Epithelial cell of prostate (primary cell): ENCODE data around the gene POLDIP3.

DNA sequence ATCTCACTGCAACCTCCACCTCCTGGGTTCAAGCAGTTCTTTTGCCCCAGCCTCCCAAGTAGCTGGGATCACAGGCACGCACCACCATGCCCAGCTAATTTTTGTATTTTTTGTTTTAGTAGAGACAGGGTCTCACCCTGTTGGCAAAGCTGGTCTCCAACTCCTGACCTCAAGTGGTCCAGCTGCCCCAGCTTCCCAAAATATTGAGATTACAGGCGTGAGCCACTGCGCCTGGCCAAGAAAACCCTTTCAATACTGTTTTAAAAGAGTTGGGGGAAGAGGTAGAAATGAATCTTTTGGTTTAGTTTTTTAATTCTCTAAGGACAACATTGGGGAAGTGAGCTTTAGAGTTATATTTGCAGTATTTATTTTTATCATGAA lies 9.3 kb downstream of the ACO2 start:
- RRBS, result no CpG with 5 or more reads among the region's 3 CpGs

DNA sequence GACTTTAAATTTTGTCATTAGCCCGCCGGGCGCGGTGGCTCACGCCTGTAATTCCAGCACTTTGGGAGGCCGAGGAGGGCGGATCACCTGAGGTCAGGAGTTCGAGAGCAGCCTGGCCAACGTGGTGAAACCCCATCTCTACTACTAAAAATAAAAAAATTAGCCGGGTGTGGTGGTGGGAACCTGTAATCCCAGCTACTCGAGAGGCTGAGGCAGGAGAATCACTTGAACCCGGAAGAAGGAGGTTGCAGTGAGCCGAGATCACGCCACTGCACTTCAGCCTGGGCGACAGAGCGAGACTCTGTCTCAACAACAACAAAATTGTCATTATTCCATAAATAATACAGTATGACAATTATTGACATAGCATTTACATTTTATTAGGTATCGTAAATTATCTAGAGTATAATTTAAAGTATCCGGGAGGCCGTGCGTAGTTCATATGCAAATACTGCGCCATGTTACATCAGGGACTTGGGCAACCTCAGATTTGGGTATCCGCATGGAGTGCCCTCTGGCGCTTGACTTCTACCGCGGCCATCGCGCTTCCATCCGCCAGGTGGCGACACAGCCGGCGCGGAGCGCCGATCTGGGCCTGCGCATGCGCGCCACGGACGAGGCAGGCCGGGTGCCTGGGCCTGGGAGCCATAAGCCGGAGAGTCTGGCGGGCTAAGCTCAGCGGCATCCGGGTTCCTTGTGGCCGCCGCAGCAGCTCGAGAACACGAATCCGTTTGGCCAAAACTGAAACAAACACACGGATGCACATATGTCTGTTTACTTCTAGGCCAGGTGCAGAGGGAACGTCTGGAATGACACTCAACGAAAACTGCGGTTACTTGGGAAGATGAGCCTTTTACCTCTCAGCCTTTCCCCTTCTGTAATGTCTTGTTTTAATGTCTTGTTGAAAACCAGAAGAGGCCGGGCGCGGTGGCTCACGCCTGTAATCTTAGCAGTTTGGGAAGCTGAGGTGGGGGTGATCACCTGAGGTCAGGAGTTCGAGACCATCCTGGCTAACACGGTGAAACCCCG lies 22.1 kb downstream of the SNU13 start:
- RRBS, result 1% methylated on average over 11 of the region's 60 CpGs

GRCh38 chr22:41838505-41839530 lies 5.9 kb downstream of the SREBF2 start:
- RRBS, result no CpG with 5 or more reads among the region's 7 CpGs

DNA sequence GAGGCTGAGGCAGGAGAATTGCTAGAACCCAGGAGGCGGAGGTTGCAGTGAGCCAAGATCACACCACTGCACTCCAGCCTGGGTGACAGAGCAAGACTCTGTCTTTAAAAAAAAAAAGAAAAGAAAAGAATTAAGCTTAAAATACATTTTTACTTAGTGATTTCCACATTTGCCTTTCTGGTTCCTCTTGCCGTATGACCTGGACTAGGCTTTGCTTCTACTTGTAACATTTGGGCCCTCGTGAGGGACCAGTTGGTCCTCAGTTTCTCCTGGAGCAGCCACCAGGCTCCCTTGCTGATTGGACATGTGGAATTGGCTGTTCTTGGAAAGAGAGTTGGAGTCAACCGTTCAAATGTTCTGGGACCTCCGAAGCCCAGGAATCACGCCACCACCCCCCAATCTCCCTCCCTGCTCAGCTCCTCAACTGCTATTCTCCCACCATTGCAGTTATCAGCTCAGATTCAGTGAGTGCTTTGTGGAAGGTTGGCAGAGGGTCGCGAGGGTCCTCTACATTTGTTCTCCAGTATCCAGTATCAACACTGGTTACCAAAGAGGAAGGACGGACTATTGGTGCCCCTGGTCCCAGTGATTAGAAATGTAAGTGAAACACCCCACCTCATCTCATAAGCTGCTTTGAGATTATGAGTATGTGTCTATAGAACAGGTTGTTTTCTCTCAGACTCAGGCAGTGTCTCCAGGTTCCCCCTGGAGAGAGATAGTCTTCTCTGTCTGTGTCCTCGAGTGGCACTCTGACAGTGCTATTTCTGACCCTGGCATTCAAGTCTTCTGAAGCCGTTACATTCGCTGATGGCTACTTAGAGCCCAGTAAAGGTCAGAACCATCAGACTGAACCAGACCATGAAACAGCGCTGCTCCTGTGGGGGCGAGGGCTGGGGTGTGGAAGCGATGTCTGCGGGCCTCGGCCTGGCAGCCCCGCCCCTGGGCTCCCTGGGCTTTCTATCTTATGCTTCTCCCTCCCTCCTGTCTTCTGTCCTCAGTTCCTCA lies 23.8 kb downstream of the SHISA8 start:
- RRBS, result no CpG with 5 or more reads among the region's 18 CpGs

DNA sequence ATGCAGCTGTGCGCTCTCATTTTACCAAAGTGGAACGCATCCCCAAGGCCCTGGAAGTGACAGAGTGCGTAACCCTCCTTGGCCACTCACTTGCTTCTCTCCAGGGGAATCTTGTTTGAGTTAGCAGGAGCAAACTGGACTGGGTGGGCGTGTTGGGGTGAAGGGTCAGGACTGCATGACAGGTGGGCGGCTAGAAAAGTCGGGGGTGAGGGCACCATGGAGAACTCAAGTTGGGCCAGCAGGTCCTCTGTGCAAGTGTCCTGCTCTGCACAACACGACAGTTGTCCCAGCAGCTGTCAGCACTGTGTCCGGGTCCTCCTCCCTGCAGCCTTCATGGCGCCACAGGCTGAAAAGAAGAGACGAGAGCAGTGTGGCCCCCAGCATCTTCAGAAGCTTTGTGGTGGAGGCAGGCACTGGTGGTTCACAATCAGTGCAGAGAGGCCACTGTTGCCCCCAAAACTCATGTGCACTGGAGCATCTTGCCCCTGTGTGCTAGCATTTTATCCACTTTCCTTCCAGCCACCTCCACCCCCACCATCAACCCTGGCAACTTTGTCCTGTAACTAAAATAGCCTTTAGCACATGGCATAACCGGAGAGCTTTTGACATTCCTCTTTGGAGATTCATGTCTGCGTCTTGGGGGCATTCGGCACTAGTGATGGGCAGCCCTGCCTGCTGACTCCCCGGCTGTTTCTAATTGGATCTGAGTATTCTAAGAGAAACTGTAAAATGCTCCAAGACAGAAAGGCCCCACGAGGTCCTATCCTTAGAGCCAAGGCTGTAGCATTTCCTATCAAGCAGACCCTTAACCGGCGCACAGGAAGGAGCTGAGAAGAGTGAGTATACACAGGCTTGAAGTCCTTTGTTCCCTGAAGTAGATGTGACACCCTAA lies 15.9 kb downstream of the SHISA8 start:
- RRBS, result 84% methylated on average over 2 of the region's 17 CpGs

GRCh38 chr22:41915762-41916540 lies 1.1 kb upstream of the SHISA8 start:
- RRBS, result no CpG with 5 or more reads among the region's 13 CpGs

DNA sequence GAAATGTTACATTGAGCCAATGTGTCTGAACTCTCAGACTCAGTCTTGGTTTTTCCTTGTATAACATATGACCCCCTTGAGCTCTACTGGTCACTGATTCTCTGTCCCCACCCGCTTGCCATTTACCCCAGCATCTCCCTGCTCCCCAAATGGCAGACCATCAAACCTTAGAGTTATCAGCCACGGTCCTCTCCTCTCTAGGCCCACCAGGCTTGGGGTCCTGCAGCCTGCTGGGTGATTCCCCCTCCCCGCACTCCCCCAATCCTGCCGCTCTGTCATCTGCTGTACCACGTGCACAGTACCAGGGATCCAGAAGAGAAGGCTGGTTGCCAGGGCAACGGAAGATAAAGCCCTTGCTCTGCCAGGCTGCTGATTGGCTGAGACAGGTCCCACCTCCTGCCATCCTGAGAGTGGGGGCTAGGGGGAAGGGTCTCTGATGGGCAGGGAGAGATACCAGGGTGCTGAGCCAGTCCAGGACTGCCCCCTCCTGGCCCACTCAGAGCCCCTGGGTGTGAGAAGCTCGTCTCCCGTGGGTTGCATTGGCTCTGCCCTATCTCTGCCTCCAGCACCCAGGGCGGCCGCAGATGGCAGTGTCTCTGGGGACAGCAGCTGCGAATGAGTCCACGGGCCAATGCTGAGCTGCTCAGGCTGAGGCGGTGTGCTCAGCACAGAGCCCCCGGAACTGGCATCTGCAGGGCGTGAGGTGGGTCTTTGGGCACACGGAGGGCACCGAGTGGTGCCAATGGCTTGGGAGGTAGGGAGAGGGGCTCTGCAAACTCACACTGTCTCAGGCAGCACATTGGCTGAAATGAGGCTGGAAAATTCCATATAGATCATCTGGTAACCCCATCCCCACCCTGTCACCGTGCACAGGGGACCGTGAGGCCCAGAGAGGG lies 5.0 kb upstream of the CENPM start:
- RRBS, result no CpG with 5 or more reads among the region's 19 CpGs

GRCh38 chr22:41976236-41977125 lies 7.2 kb downstream of the SEPTIN3 start:
- RRBS, result 1% methylated on average over 37 of the region's 98 CpGs

GRCh38 chr22:42317989-42318757 lies 47.7 kb upstream of the TCF20 start:
- RRBS, result no CpG with 5 or more reads among the region's 21 CpGs

- RRBS, result 90% methylated on average over 1 of the region's 12 CpGs
Observed at GRCh38 chr22:42375866-42376518, 56.2 kb downstream of the NFAM1 start.

GRCh38 chr22:42418675-42419123 lies 13.5 kb downstream of the NFAM1 start:
- RRBS, result 28% methylated on average over 2 of the region's 11 CpGs

- RRBS, result no CpG with 5 or more reads among the region's 10 CpGs
Observed at GRCh38 chr22:42439605-42440058, 7.4 kb upstream of the NFAM1 start.

DNA sequence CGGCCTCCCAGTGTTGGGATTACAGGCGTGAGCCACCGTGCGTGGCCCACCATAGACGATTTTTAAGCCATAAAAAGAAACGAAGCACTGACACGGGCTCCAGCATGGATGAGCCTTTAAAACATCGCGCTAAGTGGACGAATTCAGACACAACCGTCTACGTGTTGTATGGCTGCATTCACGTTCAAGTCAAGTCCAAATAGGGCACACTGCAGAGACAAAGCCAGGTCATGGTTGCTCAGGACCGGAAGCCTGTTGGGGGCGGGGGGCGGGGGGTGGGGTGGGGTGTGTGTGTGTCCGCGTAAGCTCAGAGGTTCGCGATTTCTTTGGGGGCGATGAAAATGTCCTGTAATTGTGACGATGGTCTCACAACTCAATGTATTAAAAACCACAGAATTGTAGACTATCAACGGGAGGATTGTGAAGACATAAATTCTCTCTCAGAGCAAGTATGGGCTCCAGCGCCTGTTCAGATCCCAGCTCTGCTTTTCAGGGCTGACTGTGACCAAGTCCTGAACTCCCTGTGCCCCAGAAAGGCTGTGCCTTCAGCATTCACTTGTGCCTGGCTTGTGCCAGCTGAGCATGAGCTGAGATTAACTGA lies 18.0 kb downstream of the SERHL2 start:
- RRBS, result no CpG with 5 or more reads among the region's 24 CpGs

- RRBS, result under 1% methylated on average over 7 of the region's 39 CpGs
Observed at GRCh38 chr22:42614728-42615139, at the start of gene POLDIP3. TSS of gene POLDIP3 (minus strand) at chr22:42614883.

DNA sequence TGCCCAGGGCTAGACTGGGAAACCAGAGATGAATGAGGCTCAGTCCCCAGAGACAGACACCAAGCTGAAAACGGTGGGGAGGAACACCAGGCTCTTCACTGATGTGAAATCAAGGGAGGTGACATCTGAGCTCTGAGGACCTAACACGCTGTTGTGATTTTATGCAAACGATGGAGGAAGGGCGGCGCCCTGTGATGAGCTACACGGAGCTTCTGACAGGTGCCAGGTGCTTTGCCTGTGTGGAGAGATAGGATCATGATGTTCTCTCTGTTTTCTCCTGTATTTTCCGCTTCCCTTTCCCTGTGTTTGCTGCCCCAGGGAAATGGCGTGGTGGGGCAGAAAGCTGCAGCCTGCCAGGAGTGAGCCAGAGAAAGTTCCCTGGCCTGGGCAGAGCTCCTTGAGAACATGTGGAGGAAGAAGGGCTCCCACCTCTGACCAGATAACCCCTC lies 6.6 kb upstream of the CYB5R3 start:
- RRBS, result no CpG with 5 or more reads among the region's 8 CpGs

- RRBS, result 3% methylated on average over 19 of the region's 44 CpGs
Observed at GRCh38 chr22:42661943-42662564, 12.9 kb upstream of the CYB5R3 start.

- RRBS, result no CpG with 5 or more reads among the region's 12 CpGs
Observed at GRCh38 chr22:42683174-42683960, 34.2 kb upstream of the CYB5R3 start.

- RRBS, result no CpG with 5 or more reads among the region's 5 CpGs
Observed at GRCh38 chr22:42717171-42717740, 3.4 kb downstream of the A4GALT start.

GRCh38 chr22:42769825-42770545 lies 49.3 kb upstream of the A4GALT start:
- RRBS, result 26% methylated on average over 13 of the region's 41 CpGs

GRCh38 chr22:42889119-42889886 lies 32.2 kb upstream of the ARFGAP3 start:
- RRBS, result no CpG with 5 or more reads among the region's 13 CpGs